Colon Carcinoma Metastatic in the Brain (tissue), 2 donors: ENCODE results near the gene SLC12A8.

DNA sequence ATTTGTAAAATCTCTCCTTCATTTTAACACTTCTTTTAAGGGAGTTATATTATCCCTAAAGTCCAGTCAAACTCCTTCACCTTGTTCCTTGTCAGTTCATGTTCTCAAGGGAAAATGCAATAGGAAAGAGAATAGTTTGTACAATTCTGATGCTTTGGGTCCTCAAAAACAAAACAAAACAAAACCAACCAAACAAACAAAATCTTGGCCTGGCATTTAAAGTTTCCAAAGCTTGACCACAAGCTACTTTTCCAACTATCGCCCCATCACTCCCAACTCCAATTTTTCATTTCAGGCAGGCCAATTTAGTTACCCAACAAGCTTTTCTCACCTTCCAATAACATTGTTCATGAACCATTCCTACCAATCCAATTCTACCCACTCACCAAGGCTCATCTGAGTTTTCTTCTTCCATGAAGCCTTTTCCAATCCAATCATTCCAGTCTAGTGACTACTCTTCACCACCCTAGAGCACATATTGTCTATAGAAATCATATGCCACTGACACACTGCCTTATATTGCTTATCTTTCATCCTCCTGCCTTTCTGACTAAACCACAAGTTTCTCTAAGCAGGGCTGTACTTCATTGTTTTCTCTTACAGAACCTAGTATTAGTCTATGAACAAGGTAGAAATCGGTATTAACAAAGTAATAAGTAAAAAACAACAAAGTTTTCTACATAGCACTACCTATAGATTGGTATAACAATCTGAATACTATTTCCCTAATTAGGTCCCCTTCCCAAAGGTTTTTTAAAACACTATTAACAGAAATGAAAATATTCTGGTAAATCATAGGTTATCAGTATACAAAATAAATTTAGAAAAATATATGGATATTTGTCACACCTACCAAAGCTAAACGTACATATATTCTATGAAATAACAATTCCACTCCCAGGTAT is 11.4 kb downstream of the CCDC14 start:
- PRO-cap, 2 experiments = no peak in any of the 2 experiments

GRCh38 chr3:124037357-124038588 is 4.6 kb downstream of the KALRN start:
- PRO-cap, 2 experiments = no peak in any of the 2 experiments

DNA sequence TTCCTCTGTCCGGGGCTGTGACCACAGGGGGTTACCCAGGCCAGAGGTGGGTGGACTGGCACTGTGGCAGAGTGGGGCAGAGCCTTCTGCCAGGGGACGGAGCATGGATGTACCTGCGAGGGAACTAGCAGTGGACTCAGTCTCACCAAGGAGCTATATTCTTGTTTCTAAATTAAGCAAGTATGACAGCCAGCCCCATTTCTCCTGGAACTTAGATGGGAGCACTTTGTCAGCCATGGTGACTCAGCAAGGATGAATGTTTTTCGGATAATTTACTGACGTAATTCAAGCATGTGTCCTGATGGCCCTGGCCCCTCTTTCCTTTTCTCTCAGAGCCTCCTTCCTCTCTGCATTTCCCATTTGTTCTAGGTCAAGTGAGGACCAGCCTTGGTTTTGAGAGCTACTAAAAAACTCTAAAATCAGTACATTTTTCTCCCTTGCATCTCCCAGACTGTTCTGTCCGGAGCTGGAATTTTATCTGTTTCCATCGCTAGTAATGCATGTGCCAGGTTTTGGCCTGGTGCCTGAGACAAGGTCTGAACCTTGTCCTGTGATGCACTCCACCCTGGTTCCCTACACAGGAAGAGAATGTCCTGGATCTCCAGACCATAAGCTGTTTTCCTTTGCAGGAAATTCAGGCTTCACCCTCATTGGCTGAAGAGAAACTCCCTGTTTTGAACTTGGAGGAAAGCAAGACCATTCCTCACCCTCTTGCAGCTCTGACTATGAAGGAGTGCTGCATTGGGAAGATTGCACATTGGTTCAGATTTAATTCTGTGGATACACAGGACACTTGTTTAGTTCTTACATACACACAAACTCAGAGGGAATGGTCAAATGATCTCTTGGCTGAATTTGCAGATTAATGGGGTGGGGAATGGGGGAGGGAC is 215.4 kb downstream of the KALRN start:
- PRO-cap, 2 experiments = no peak in any of the 2 experiments

- PRO-cap, 2 experiments = no peak in any of the 2 experiments
These were observed 242.3 kb downstream of the KALRN start for GRCh38 chr3:124275485-124275941.

GRCh38 chr3:124586794-124587795 is 143.2 kb upstream of the UMPS start:
- PRO-cap, 2 experiments = no peak in any of the 2 experiments

- PRO-cap, 2 experiments = no peak in any of the 2 experiments
These were observed 137.6 kb upstream of the UMPS start for GRCh38 chr3:124592405-124593251.

DNA sequence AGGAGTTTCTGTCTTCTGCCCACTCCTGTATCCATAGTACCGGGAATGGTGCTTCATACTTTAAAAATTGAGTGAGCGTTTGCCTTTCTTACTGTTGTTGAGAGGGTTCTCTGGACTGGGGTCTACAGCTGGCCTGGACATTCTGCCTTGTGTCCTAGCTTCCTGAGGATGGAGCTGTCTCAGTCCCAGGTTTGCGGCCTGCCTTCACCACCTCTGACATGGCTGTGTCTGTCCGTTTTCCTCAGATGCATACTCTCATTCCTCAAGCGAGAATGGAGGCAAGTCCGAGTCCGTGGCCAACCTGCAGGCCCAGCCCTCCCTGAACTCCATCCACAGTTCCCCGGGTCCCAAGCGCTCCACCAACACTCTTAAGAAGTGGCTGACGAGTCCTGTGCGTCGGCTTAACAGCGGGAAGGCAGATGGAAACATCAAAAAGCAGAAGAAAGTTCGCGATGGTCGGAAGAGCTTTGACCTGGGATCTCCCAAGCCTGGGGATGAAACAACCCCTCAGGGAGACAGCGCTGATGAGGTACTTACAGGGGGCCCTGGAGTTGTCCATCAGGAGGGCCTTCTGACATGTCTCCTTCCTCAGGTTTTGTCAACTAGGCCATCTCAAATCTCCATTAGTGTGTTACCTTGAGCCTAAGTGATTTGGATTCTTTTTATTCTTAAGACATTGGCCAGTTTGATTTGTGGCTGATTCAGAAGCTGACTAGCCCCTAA is 97.9 kb upstream of the UMPS start:
- PRO-cap, 2 experiments = no peak in any of the 2 experiments

GRCh38 chr3:124664577-124665276 is 65.5 kb upstream of the UMPS start:
- PRO-cap, 2 experiments = no peak in any of the 2 experiments

DNA sequence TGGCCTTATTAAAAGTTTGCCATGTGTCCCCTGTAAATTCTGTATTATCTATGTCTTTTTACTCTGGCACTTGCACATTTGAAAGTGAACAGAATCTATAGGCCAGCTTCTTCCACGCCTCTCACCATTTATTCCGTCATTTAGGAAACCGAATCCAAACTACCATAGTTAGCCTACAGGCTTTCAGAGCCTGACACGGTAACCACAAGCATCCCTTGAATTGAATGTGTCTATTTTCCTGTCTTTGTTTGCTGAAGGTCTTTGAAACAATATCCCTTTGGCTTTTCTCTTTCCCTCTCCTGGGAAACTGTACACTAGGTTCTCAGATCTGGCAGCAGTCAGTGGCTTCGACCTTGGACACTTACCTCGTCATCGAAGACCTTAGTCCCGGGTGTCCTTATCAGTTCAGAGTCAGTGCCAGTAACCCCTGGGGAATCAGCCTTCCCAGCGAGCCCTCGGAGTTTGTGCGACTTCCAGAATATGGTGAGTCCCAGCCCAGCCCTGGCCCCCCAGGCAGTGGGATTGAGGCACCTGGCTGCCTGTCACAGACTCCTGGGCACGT is 30.6 kb upstream of the UMPS start:
- PRO-cap, 2 experiments = peak in 1 of 2 experiments; most common plus-strand start position 408 of the sequence (in 1); most common minus-strand start position 301 of the sequence (in 1)

GRCh38 chr3:124873205-124873721 is 13.9 kb downstream of the ITGB5 start:
- PRO-cap, 2 experiments = no peak in any of the 2 experiments

DNA sequence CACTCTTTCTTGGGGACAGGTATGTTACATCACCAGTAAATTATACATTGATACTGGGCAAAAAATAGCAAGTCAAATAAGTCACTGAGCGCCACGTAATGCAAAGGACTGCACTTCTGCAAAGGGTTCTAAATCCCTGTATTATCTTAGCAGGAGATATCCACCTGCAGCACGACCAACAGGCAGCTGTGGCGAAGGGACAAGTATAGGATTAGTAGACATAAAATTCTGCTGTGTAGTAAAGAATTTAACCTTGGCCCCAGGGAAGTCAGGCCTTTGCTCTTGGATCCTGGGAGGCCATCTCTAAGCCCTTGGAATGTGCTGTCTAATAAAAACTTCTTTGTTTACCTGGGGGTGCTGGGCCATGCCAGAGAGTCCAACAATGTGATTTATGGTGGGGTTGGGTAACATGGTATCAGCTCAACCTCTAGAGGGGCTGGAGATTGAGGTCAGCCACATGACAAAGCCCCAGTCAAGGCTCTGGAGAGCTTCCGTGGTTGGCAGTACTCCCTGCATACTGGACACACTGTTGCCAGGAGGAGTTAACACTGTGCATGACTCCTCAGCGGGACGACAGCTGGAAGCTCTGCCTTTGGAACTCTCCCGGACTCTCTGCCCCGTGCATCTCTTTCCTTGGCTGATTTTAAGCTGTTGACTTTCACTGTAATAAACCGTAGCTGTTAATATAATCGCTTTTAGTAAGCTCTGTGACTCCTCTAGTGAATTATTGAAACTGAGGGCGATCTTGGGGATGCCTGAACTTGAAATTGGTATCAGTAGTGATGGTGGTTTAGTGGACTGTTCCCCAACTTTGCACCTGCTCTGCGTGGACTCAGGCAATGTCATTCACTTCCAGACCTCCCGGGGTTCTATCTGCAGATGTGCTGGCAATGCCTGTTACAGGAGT is 52.3 kb downstream of the HEG1 start:
- PRO-cap, 2 experiments = no peak in any of the 2 experiments

- PRO-cap, 2 experiments = no peak in any of the 2 experiments
These were observed 38.3 kb upstream of the HEG1 start for GRCh38 chr3:125094012-125094528.

- PRO-cap, 2 experiments = no peak in any of the 2 experiments
These were observed 52.3 kb upstream of the HEG1 start for GRCh38 chr3:125107703-125108836.

DNA sequence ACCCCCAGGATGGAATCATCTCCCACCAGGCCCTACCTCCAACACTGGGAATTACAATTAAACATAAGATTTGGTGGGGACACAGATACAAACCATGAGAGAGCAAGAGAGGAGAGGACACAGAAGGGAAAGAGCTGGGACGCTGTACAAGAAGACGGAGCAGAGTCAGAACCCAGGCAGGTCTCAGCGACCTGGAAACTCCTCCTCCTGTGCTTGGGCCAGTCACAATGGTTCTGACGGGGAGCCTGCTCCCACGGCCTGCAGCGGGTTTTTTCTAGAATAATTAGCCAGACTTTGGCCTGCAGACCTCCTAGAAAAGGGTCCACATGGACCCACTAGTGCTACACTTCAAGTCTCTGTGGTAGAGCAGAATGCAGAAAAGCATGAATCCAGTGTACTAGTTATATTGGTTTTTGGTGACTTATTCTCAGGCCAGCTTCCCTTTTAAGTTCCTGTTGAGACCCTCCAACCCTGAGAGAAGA is 5.6 kb downstream of the SLC12A8 start:
- PRO-cap, 2 experiments = no peak in any of the 2 experiments

DNA sequence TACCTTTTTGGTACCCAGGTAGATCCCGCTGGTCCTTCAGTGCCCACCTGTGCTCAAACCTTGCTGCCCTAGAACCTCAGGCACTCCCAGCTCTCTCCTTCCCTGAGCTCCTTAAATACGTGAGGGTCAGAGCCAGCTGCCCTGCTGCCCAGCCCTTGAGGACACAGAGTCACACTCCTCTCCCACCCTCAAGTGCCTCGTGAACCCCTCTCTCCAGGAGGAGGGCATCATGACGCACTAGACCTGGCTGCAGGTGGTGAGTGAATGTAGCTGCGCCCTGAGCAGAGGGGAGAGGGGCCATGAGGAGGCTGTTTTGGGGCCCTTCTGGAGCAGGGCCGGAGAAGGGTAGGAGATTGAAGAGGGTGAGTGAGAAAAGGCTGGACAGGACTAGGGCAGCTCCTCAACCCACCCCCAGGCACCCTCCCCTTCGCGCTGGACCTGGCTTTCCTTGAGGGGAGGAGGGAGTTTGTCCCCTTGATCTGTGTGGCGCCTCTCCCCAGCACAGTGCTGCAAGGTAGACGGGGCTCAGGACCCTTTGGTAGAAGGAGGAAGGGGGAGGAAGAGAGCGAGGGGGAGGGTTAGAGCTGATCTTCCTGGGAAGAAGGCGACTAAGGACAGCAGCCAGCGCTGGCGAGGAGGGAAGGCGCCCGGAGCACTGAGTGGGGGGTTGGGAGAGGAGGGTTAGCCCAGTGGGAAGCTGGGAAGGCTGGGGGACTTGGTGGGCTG is 837 bp downstream of the SLC12A8 start:
- PRO-cap, 2 experiments = peak in 1 of 2 experiments; most common plus-strand start position 596 of the sequence (in 1)

DNA sequence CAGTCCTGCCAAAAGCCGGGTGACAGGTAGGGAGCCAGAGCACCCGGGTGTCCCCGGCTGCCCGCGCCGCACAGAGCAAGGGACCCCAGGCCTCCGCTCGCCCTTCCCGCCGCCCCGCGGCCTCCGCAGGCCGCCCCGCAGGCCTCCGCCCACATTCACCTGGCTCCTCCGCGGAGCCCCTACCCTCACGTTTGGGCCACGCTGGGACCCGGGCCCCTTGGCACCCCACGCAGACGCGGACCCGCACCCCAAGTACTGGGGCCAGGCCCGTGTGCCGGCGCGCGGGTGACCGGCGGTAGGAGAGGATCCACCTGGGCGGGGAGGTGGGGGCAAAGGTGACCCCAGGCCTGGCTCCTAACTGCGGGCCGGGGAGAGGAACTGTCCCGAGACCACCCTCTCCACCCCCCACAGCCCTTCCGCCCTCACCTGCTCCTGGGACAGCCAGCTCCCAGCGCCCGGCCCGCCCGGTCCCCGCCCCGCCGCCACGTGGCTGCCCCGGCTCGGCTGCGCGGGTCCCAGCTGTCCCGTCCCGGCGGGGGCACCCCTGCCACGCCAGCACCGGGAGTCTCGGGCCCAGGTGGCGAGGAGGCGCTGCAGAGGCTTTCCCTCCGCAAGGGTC is at the start of gene SLC12A8:
TSS of gene SLC12A8 (minus strand) at position 475 of the 619 bp plus-strand sequence.
- PRO-cap, 2 experiments = peak in 2 of 2 experiments; most common plus-strand start position 492 of the sequence (in 1); most common minus-strand start position 486 of the sequence (in 2)

DNA sequence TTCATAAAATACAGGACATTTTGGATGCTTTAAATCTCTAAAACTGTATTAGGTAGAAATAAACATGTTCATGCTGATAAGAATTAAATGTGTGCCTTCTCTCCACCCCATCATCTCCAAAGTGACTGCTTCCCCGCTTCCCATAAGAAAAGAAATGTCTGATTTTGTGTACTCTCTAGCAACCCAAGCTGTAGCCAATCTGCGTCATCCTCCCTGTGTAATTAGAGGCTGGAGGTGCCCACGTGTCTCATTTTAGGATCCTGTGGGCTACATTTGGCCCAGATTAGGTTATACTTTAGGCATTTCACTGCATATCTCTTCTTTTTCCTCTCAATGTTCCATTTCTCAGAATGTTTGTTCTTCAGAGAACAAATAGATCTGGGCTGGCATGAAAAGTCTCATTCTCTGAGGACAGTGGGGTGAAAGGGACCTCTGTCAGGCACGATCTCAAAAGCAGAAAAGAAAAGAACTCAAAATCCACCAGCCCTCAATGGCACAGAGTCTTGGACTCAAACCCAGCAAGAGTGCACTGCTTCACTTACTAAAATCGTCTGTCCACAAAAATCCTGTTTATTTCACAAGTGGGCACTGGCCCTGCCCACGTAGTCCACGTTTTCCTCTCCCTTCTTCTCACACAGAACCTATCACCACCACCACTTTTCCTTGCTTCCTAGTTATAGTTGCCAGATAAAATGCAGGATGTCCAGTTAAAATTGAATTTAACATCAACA is 19.4 kb upstream of the ZNF148 start:
- PRO-cap, 2 experiments = no peak in any of the 2 experiments

DNA sequence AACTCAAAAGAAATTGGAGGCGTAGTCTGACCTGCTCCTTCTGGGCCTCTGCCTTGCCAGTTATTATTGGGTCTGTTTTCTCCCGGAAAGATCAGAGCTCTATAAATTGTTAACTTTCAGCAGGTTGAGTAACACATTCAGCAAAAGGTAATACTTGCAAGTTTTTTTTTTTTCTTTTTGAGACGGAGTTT is 379 bp upstream of the SNX4 start:
- PRO-cap, 2 experiments = no peak in any of the 2 experiments

GRCh38 chr3:125538347-125538845 is 18.4 kb upstream of the SNX4 start:
- PRO-cap, 2 experiments = no peak in any of the 2 experiments

DNA sequence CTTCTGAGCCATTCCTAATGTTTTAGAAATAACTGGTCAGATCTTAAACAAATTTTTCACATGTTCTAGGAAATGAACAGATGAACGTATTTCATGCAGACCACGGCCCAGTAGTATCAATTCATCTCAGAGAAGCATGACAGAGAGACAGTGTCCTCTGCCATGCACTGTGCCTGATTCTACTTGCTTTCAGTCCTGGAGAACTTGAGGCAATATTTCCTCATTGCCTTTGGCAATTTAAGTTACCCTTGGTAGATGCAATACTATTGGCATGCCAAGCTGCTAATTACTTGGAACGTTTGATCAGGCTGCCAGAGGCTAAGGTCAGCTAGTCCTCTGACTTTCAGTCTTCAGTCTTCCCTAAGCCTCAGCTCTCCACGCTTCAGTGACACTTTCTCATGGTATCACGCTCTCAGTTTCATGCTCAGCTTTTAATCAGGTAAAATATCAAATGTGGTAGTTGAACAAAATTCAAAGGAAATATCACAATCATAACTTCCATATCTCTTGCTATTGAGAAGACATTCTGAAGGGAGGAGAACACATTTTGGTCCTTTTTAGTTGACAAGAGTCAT is 13.1 kb upstream of the OSBPL11 start:
- PRO-cap, 2 experiments = no peak in any of the 2 experiments